GM12878 (cell line): ENCODE measurements around a stretch of chr4.

DNA sequence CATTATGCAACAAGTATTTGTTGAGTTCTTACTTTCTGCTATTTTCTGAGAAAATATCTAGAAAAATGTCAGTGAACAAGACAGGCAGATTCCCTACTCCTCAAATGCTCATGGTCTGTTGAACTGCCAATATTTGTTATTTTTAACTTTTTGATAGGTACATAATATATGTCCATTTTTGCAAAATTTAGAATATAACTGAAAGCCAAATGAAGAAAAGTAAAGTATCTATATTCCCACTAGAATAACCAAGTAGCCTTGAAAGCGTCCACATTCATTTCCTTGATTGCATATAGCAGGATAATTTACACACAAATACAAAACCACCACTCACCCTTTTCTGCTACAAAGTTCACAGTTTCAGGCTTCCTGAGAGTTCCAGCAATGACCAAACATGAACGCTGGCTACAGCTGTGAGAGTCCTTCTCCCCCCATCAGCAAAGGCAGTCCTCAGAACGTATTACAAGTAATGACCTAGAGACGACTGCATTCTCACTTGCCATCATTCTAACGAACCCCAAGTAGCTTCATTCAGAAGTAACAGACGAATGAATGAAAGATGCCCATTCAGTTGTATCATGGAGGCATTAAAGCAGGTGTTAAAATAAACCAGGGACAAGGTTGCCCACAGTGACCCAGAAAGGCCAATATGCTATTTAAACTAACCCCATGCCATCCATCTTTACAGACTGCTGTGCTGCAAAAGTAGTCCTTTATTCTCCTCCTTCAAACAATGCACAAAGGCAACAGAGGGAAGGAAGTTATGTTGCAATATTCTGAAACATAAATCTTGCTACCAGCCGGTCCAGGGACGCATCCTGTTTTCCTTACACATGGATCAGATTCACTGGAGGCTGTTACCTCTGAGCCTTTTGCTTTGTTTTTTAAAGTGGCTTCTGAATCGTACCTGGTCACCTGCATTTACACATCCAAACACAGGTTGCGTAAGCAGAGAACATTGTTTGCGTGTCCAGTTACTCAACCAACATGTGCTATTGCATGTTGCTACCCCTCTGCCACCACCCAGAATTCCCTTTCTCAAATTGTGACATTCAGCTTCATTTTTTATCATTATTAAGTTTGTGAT is 9.1 kb downstream of the PPARGC1A start:
- RAMPAGE, long total RNA, result no peak
- RRBS, 2 experiments, result no CpG with 5 or more reads among the region's 11 CpGs
CAGE:
- cytosol, long polyA minus RNA, result no peak
- cytosol, long polyA plus RNA, result no peak
- long polyA plus RNA, result no peak
- nucleolus, long total RNA, result no peak
- nucleus, long polyA plus RNA, result no peak
- nucleus, long total RNA, result no peak

DNA sequence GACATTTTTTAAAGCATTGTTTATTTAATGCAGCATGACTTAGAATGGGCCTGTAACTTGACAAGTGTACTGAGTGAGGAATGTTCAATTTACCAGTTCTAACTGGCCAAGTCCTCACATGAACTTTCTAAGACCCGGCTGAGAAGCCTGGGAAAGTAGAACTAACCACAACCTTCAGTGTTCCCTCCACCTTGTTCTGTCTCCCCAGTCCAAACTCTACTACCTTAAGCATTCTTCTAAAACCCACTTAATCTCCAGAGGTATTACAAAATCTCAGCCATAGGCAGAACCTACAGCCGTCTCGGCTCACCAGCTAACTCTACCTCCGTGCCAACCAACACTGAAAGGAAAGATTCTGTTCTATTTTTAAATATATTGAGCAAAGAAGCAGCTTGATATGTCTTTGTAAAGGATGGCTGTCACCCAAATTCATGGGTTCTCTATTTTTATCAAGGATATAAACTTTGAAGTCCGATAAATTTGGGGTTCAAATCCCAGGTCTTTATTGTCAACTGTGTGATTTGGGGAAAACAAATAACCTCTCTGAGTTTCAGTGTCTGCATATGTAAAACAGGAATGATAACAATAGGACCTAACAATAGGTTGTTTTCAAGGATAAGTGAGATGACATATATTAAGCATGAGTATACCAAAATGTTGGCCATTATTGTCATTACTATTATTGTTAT is 6.7 kb downstream of the PPARGC1A start:
- RAMPAGE, long total RNA, result no peak
- RRBS, 2 experiments, result no CpG with 5 or more reads among the region's 5 CpGs
CAGE:
- cytosol, long polyA minus RNA, result no peak
- cytosol, long polyA plus RNA, result no peak
- long polyA plus RNA, result no peak
- nucleolus, long total RNA, result no peak
- nucleus, long polyA plus RNA, result no peak
- nucleus, long total RNA, result no peak

- RAMPAGE, long total RNA, result no peak
- RRBS, 2 experiments, result no CpG with 5 or more reads among the region's 9 CpGs
CAGE:
- cytosol, long polyA minus RNA, result no peak
- cytosol, long polyA plus RNA, result no peak
- long polyA plus RNA, result no peak
- nucleolus, long total RNA, result no peak
- nucleus, long polyA plus RNA, result no peak
- nucleus, long total RNA, result no peak
Observed at GRCh38 chr4:24057939-24058556, 168.2 kb upstream of the PPARGC1A start.

- RAMPAGE, long total RNA, result no peak
- RRBS, 2 experiments, result no CpG with 5 or more reads among the region's 9 CpGs
CAGE:
- cytosol, long polyA minus RNA, result no peak
- cytosol, long polyA plus RNA, result no peak
- long polyA plus RNA, result no peak
- nucleolus, long total RNA, result no peak
- nucleus, long polyA plus RNA, result no peak
- nucleus, long total RNA, result no peak
Observed at GRCh38 chr4:24849070-24849657, 53.8 kb downstream of the SOD3 start.

GRCh38 chr4:24973605-24974719 is 56.8 kb downstream of the LGI2 start:
- RAMPAGE, long total RNA, result no peak
- RRBS, 2 experiments, result no CpG with 5 or more reads among the region's 27 CpGs
CAGE:
- cytosol, long polyA minus RNA, result no peak
- cytosol, long polyA plus RNA, result no peak
- long polyA plus RNA, result no peak
- nucleolus, long total RNA, result no peak
- nucleus, long polyA plus RNA, result no peak
- nucleus, long total RNA, result no peak

GRCh38 chr4:24990962-24991438 is 39.7 kb downstream of the LGI2 start:
- RAMPAGE, long total RNA, result no peak
- RRBS, 2 experiments, result no CpG with 5 or more reads among the region's 5 CpGs
CAGE:
- cytosol, long polyA minus RNA, result no peak
- cytosol, long polyA plus RNA, result no peak
- long polyA plus RNA, result no peak
- nucleolus, long total RNA, result no peak
- nucleus, long polyA plus RNA, result no peak
- nucleus, long total RNA, result no peak

GRCh38 chr4:25158673-25159248 is 1.5 kb downstream of the SEPSECS start:
- RAMPAGE, long total RNA, result no peak
- RRBS, 2 experiments, result no CpG with 5 or more reads among the region's 9 CpGs
CAGE:
- cytosol, long polyA minus RNA, result no peak
- cytosol, long polyA plus RNA, result no peak
- long polyA plus RNA, result no peak
- nucleolus, long total RNA, result no peak
- nucleus, long polyA plus RNA, result no peak
- nucleus, long total RNA, result no peak

- RAMPAGE, long total RNA, result no peak
- RRBS, 2 experiments, result no CpG with 5 or more reads among the region's 4 CpGs
CAGE:
- cytosol, long polyA minus RNA, result no peak
- cytosol, long polyA plus RNA, result no peak
- long polyA plus RNA, result no peak
- nucleolus, long total RNA, result no peak
- nucleus, long polyA plus RNA, result no peak
- nucleus, long total RNA, result no peak
Observed at GRCh38 chr4:25178627-25179537, 18.6 kb upstream of the SEPSECS start.

GRCh38 chr4:25254888-25255514 is 21.2 kb downstream of the PI4K2B start:
- RAMPAGE, long total RNA, result no peak
- RRBS, 2 experiments, result no CpG with 5 or more reads among the region's 4 CpGs
CAGE:
- cytosol, long polyA minus RNA, result no peak
- cytosol, long polyA plus RNA, result no peak
- long polyA plus RNA, result no peak
- nucleolus, long total RNA, result no peak
- nucleus, long polyA plus RNA, result no peak
- nucleus, long total RNA, result no peak

- RAMPAGE, long total RNA, result no peak
- RRBS, 2 experiments, result no CpG with 5 or more reads among the region's 3 CpGs
CAGE:
- cytosol, long polyA minus RNA, result no peak
- cytosol, long polyA plus RNA, result no peak
- long polyA plus RNA, result no peak
- nucleolus, long total RNA, result no peak
- nucleus, long polyA plus RNA, result no peak
- nucleus, long total RNA, result no peak
Observed at GRCh38 chr4:25397944-25398883, 21.2 kb downstream of the ANAPC4 start.

- RAMPAGE, long total RNA, result no peak
- RRBS, 2 experiments, result no CpG with 5 or more reads among the region's 11 CpGs
CAGE:
- cytosol, long polyA minus RNA, result no peak
- cytosol, long polyA plus RNA, result no peak
- long polyA plus RNA, result no peak
- nucleolus, long total RNA, result no peak
- nucleus, long polyA plus RNA, result no peak
- nucleus, long total RNA, result no peak
Observed at GRCh38 chr4:25878418-25879144, 15.8 kb upstream of the SEL1L3 start.

DNA sequence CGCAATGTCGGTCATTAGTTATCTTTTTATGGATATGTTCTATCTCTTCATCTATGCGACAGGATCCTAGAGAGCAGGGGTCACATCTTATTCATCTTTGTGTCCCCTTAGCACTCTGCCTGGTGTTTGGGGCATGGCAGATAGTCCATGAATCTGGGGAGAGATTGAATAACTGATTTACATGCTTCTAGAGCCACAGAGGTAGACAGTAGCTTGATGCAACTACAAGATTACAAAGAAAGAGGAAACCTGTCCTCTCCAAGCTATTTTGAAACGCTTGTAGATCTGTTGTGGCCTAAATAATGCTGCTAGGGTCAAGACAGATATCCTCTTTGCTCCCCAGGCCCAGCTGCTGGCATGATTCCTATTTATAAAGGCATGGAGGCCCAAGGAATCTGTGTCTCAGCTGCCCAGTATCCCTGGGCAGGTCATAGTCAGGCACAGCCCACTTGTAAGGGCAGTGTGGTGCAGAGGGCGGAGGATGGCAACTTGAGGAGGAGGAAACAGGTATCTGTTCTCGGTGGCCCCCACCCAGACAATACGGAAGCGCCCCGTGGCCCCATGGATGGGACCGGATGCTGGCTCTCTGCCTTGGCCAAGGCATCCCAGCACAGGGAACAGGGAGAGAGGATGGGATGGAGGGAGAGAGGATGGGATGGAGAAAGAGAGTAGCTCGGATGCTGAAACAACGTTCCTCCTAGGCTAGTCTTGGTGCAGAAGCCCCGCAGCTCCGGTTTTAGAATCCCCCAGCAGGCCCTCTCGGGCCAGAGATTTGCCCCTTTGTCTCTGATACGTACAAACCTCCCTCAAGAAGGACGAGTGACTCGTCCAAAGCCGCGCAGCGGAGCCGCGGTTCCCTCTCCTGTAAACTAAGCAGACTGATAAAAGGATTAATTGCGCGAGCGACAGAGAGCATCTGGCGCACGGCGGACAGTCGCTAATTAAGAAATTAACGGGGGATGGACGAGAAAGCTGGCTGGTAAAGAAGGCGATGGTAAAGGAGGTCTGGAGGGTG is 798 bp upstream of the SMIM20 start:
- RAMPAGE, long total RNA, result no peak
- RRBS, 2 experiments, result no CpG with 5 or more reads among the region's 33 CpGs
CAGE:
- cytosol, long polyA minus RNA, result no peak
- cytosol, long polyA plus RNA, result no peak
- long polyA plus RNA, result no peak
- nucleolus, long total RNA, result no peak
- nucleus, long polyA plus RNA, result no peak
- nucleus, long total RNA, result no peak

DNA sequence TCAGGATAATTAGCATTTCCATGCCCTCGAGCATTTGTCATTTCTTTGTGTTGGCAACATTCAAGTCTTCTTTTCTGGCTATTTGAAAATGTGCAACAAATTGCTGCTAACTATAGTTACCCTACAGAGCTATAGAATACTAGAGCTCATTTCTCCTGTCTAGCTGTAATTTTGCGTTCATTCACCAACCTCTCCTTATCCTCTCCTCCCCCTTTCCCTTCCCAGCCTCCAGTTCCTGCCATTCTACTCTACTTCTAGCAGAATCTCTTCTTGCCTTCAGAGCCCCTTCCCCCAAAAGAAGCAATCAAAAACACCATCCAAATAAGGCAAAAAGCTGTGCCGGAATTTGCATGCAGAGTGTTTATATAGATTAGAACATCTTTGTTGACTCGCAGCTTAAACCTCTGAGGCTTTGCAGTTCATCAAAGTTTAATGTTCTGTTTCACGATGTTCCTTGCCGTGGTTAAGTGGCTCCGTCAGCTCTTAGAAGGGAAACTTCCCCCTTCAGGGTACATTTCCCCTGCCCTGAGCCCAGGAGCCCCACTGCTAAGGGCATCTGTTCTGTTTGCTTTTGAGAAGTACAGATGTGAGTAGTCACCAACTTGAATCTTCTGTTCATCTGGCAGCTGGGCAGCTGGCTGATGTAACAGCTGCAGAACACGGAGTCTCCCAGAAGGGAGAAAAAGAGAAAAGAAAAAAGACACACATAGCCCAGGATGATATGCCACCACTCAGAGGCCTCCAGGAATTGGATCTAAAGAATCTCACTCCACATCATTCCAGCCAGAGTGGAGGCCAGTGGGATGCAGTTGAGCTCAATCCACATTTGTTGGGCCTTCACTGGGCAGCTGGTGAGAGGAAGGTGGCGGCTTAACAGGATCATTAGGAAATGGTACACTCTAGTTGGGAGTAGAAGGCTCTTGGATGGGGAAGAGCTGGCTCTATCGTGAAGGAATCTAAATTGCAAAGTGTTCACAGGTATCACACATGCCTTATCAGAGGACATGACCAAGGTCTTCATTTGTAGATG is 178.9 kb upstream of the RBPJ start:
- RAMPAGE, long total RNA, result no peak
- RRBS, 2 experiments, result no CpG with 5 or more reads among the region's 10 CpGs
CAGE:
- cytosol, long polyA minus RNA, result no peak
- cytosol, long polyA plus RNA, result no peak
- long polyA plus RNA, result no peak
- nucleolus, long total RNA, result no peak
- nucleus, long polyA plus RNA, result no peak
- nucleus, long total RNA, result no peak

- RAMPAGE, long total RNA, result no peak
- RRBS, 2 experiments, result no CpG with 5 or more reads among the region's 7 CpGs
CAGE:
- cytosol, long polyA minus RNA, result no peak
- cytosol, long polyA plus RNA, result no peak
- long polyA plus RNA, result no peak
- nucleolus, long total RNA, result no peak
- nucleus, long polyA plus RNA, result no peak
- nucleus, long total RNA, result no peak
Observed at GRCh38 chr4:26811929-26812839, 48.5 kb upstream of the STIM2 start.

- RAMPAGE, long total RNA, result no peak
- RRBS, 2 experiments, result 0% methylated on average over 2 of the region's 8 CpGs; no CpG with 5 or more reads in 1 of the 2 experiments
CAGE:
- cytosol, long polyA minus RNA, result no peak
- cytosol, long polyA plus RNA, result no peak
- long polyA plus RNA, result no peak
- nucleolus, long total RNA, result no peak
- nucleus, long polyA plus RNA, result no peak
- nucleus, long total RNA, result no peak
Observed at GRCh38 chr4:26858447-26858979, 2.1 kb upstream of the STIM2 start.

DNA sequence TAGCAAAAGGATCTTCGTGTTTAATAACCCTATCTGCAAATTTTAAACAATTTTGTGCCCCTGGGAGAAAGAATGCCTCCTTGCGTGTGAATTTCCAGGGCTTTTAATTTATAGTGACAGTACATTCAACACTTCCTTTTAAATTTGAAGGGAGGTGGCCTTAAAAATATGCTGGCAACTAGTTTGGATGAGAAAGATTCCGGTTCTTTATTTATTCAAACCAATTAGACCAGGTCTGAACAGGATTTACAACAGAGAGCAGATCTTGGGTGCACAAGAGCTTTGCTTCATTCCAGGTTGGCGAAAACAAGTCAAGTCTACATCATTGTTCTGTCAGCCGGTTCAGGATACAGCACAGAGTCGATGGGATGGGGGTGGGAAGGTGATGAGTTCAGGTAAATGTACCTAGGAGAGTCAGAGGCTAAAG is 1.0 kb upstream of the STIM2 start:
- RAMPAGE, long total RNA, result no peak
- RRBS, 2 experiments, result no CpG with 5 or more reads among the region's 6 CpGs
CAGE:
- cytosol, long polyA minus RNA, result no peak
- cytosol, long polyA plus RNA, result no peak
- long polyA plus RNA, result no peak
- nucleolus, long total RNA, result no peak
- nucleus, long polyA plus RNA, result no peak
- nucleus, long total RNA, result no peak

GRCh38 chr4:26861080-26861724 is 561 bp downstream of the STIM2 start:
- RAMPAGE, long total RNA, result no peak
- RRBS, 2 experiments, result 1 to 2% methylated on average over 26 to 34 of the region's 76 CpGs
CAGE:
- cytosol, long polyA minus RNA, result no peak
- cytosol, long polyA plus RNA, result no peak
- long polyA plus RNA, result no peak
- nucleolus, long total RNA, result no peak
- nucleus, long polyA plus RNA, result no peak
- nucleus, long total RNA, result no peak

DNA sequence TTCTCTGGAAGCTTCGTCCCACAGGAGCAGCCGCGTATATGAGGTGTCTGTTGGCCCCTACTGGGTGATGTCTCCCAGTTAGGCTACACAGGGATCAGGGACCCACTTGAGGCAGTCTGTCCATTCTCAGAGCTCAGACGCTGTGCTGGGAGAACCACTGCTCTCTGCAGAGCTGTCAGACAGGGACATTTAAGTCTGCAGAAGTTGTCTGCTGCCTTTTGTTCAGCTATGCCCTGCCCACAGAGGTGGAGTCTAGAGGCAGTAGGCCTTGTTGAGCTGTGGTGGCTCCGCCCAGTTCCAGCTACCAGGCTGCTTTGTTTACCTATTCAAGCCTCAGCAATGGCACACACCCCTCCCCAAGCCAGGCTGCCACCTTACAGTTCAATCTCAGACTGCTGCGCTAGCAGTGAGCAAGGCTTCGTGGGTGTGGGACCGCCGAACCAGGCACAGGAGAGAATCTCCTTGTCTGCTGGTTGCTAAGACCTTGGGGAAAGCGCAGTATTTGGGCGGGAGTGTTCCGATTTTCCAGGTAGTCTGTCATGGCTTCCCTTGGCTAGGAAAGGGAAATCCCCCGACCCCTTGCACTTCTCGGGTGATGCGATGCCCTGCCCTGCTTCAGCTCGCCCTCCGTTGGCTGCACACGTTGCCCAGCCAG is 115.1 kb downstream of the STIM2 start:
- RAMPAGE, long total RNA, result no peak
- RRBS, 2 experiments, result no CpG with 5 or more reads among the region's 18 CpGs
CAGE:
- cytosol, long polyA minus RNA, result no peak
- cytosol, long polyA plus RNA, result no peak
- long polyA plus RNA, result no peak
- nucleolus, long total RNA, result no peak
- nucleus, long polyA plus RNA, result no peak
- nucleus, long total RNA, result no peak

- RAMPAGE, long total RNA, result no peak
- RRBS, 2 experiments, result no CpG with 5 or more reads among the region's 9 CpGs
CAGE:
- cytosol, long polyA minus RNA, result no peak
- cytosol, long polyA plus RNA, result no peak
- long polyA plus RNA, result no peak
- nucleolus, long total RNA, result no peak
- nucleus, long polyA plus RNA, result no peak
- nucleus, long total RNA, result no peak
Observed at GRCh38 chr4:27022535-27022917, 161.9 kb downstream of the STIM2 start.